SJSA1 (cell line): ENCODE measurements around a stretch of chr5.

GRCh38 chr5:178562544-178562892, 27.7 kb downstream of the COL23A1 start:
- RAMPAGE, long total RNA: no peak

GRCh38 chr5:178591099-178591392, 853 bp upstream of the COL23A1 start:
- RAMPAGE, long total RNA: no peak

- RAMPAGE, long total RNA: no peak
Measured at GRCh38 chr5:178642339-178642610, 15.4 kb upstream of the CLK4 start.

DNA sequence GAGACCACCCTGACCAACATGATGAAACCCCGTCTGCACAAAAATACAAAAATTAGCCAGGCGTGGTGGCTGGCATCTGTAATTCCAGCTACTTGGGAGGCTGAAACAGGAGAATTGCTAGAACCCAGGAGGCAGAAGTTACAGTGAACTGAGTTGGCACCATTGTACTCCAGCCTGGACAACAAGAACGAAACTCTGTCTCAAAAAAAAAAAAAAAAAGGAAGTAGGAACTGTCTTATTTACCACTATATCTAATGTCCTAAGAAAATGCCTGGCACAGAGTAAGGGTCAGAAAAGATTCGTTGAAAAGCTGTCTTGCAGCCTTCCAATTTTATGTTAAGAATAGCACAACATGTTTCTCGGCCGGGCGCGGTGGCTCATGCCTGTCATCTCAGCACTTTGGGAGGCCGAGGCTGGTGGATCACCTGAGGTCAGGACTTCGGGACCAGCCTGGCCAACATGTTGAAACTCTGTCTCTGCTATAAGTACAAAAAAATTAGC, 55.7 kb upstream of the ZNF354B start:
- RAMPAGE, long total RNA: no peak

DNA sequence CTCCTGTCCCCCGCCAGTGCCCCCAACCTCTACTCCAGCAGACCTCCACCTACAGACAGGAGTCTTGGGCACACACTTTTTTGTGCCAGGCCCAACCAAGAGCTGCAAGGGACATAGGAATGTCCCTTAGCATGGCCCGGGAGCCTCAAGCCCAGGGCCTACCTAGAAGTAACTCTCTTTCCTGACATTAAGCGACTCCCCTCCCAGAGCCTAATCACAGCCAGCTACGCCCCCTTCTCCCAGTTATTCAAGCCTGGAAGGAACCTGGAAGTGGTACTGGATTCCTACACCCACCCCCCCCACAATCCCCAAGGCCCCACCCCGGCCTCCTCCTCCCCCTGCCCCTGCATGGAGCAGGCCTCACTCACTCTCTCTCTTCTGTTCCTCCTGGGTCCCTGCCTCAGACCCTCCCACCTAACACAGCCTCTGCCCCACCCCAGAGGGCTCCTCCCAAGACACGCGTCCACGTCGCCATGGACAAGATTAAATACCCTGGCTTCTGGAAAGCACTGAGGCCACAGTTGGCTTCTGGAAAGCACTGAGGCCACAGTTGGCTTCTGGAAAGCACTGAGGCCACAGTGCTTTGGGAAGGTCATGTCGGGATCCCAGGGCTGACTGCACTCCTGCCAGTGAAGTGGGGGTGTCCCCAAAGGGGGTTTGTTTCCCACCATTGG, 30.4 kb downstream of the ADAMTS2 start:
- RAMPAGE, long total RNA: no peak

DNA sequence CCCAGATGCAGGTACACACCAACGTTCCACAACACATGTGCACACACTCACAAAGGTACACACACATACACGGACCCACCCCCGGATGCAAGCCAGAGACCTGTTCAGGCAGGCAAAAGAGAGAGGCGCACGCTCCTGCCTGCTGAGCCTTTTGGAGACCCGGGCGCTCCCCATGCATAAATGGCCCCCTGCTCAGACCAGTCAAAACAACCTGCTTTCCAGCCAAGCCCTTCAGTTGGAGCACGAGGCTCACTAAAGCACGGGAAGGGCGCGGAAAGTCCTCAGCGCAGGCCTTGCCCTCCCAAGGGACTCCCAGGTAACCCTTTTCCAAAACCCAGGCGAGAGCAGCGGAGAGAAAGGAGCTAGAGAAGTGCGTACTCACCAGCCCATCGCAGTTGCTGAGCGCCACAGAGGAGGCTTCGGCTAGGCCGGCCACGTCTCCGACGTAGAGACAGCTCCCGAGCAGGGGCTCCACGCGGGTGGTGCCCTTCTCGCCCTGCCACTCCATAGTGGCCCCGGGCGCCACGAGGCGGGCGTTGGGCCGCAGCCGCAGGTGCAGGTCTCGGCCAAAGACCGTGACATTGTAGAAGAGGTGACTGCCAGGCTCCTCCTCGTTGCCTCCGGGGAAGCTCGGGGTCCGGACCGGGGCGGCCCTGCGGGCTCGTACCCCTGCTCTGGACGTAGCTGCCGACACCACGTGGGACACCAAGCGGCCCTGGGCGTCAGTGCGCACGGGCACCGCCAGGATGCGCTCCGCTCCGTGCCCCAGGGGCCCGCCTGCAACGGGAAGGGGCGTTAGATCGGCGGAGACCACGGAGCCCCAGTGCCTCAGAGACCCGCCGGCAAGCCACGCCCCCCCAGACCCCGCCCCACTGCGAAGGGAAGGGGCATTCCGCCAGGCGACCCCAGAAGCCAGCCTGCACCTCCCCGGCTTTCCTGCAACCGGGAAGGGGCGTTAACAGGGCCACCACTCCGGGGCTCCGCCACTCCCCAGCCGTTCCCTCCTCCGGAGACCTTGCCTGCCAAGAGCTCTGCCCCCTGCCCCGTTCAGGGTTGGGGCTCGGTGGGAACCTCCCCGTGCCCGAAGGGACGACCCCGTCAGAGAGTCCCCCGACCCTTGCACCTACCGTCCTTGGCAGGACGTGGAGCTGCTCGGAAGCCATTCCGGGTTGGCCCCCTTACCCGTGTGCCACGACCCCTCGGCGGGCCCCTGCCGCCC, 1.5 kb downstream of the ADAMTS2 start:
- RAMPAGE, long total RNA: no peak

GRCh38 chr5:179459756-179460204, 90.6 kb upstream of the RUFY1 start:
- RAMPAGE, long total RNA: no peak

DNA sequence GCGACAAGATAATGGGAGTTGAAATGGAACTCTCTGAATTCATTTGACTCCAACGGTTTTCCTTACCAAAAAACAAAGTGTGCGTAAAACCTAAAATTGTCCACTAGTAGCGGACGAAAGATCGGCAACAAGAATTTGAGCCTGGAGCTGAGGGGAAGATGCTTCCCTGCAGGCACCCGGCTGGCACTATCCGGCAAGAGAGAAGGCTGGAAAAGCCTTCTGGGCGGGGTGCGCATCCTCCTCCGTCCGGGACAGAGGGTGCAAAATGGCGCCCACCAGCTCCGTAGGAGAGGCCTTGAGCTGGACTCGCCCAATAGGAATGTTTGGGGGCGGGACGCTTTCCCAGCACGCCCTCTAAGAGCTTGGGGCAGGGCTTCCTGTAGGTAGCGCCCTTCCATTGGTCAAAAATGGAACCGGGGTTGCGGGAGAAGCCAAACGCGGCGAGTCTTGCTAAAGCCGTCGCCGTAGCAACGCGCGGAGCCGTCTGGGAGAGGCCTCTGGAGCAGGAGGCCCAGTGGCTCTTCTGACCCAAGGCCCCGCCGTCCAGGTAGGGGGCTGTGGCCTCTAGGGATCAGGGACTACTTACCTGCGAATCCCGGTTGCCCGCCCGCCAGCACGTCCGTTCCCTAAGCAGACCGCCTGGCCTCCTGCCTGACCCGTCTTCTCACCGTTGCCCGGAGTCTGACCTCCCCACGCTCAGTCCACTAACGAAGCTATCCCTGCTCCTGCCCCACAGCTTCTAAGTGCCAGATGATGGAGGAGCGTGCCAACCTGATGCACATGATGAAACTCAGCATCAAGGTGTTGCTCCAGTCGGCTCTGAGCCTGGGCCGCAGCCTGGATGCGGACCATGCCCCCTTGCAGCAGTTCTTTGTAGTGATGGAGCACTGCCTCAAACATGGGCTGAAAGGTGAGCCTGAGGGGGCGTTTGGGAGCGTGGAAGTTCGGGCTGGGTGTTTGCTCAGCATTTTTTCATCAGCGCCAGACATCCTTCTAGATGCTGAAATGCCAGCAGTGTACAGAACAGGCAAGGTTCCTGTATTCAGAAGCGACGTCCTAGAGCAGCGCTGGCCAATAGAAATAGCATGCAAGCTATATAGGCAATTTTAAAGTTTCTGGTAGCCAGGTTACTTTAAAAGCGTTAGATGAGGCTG, 9.3 kb downstream of the RUFY1 start:
- RAMPAGE, long total RNA: no peak

- RAMPAGE, long total RNA: no peak
Measured at GRCh38 chr5:179613703-179614195, 9.7 kb downstream of the HNRNPH1 start.

DNA sequence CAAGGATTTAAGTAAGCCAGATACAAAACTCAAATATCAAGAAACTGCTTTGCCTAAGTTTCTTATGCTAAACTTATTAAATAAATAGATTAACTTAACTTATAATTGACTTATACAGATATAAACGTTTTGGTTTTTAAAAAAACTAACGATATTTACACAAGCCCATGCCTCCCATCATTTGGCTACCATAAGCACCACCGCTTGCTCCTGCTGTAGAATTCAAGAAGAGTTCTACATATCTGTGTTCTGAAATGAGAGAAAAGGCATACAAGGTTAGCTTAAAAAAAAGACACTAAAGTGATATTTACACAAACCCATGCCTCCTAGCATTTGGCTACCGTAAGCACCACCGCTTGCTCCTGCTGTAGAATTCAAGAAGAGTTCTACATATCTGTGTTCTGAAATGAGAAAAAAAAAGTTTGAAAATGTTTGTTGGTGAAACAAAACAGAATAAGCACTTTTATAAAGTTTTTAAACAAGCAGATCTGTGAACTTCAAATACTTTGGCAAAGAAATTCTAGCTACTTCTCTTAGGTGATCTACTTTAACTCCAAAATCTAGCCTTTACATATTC, 6.7 kb downstream of the HNRNPH1 start:
- RAMPAGE, long total RNA: no peak

DNA sequence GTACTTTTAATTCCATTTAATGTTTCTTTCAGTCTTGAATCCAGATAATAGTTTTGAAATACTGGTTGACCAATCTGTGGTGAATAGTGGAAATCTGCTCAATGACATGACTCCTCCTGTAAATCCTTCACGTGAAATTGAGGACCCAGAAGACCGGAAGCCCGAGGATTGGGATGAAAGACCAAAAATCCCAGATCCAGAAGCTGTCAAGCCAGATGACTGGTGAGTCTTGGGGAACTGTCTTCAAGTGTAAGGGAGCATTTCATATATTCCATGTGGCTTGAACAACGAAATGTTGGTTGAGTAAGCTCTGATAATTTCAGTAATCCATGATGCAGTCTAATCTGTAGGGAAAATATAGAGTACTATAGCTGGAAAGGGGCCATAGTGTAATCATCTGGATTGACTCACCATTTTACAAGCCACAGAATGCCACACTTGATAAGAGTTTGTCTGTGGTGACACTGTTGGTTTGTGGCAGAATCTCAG, 16.5 kb upstream of the MAML1 start:
- RAMPAGE, long total RNA: no peak

DNA sequence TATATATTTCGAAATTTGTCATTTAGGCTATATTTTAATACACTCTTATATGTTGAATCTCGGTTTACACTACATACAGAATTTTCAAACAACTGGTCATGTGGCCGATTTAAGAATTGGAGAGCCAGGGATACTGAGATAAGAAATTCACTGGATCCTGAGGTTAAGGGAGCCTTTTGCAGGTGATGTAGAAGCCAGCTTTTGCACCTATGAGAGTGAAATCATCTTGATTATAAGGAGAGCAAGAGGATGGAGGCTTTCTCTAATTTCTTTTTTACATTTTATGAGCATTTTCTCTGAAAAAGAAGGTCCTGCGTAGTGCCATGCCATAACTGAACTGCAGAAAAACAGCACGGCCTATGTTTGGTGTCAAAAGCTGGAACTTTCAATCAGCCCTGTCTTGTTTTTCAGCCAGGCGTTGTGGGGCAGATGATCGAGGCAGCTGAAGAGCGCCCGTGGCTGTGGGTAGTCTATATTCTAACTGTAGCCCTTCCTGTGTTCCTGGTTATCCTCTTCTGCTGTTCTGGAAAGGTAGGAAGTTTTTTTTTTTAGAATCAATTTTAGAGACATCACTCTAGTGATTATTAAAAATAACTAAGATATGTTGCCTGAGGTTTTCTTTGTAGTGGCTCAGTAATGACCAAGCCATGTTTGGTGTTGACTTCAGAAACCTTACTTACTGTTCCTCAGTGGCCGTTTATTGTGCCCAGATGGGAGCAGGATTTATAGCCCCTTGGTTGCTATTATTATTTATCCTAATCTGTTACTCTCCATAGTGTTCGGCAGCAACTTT, 9.2 kb upstream of the MAML1 start:
- RAMPAGE, long total RNA: no peak

- RAMPAGE, long total RNA: no peak
Measured at GRCh38 chr5:179813043-179813629, 6.5 kb upstream of the MGAT4B start.

DNA sequence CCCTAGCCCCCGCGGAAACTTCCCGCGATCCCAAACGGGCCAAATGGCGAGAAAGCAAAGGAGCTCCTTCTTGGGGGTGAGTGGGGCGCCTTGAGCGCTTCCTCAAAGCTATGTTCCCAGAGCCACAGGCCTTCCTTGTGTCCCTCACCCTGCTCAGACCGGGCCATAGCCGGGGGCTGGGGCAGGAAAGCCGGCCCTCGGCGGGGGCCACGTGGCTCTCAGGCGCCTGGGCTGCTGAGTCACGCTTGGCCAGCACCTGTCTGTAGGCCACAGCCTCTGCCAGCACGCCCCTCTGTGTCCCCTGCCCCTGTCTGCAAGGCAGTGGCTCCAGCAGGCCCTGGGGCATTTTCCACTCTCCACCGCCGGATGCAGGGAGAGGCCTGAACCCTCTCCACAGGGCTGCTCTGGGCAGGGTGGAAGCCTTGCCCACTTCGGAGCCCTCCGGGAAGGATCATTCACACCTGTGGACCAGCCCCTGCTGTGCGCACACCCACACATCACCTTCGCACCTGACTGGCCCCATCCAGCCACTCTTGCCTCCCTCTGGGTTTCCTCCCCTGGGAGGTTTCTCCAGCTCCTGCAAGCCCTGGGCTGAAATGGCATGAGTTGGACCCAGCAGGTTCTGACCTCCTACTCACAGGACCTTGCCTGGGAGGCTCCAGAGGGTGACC, 1.2 kb upstream of the SQSTM1 start:
- RAMPAGE, long total RNA: no peak

DNA sequence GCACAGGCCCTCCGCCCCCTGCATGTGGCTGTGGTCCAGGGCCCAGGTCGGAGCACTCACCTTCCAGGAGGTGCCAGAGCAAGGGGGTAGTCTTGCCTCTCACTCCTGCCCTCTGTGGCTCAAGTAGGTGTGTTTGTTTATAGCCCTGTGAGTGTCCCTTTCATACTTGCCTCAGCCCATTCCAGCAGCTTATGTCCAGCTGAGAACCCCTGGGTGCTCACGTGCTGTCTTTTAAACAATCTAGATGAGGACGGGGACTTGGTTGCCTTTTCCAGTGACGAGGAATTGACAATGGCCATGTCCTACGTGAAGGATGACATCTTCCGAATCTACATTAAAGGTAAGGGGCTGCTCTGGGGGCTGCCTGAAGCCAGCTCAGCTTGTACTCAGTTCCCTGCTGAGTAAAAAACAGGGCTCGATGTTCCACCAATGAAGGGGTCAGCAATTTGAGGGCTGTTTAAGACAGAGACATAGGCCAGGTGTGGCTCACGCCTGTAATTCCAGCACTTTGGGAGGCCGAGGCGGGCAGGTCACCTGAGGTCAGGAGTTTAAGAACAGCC, 2.1 kb downstream of the SQSTM1 start:
- RAMPAGE, long total RNA: no peak

DNA sequence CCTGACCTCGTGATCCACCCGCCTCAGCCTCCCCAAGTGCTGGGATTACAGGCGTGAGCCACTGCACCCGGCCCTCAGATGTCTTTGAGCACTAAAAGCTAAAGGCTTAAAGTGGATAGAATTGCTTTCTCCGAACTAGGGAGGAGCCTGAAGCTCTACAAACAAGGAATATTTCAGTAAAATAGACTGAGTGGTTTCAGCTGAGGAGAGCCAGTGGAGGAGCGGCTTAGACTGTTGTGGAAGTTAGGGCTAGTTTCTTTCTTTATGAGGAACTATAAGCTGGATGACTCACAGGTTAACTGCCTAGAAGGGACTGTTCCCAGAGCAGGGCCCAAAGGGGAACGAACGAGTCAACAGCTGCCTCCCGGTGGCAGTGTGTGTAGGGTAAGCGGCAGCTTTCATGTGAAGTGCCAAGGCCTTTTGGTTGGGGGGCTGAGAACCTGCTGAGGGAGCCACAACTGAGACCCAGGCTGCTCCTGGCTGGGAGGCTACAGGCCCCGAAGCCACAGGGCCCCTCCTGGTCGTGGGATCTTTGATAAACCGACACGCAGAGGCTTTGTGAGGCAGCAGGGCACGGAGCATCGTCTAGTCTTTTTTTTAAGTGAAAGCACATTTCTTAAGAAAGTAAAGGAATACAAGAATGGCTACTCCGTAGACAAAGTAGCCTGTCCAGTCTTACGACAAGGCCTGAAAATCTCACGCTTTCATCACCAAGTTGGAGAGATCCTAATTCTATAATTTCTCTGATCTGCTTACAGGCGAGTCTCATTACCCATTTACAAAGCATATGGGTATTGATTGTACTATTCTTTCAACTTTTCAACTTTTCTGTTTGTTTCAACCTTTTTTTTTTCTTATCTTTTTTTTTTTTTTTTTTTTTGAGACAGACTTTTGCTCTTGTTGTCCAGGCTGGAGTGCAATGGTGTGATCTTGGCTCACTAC, 7.1 kb downstream of the SQSTM1 start:
- RAMPAGE, long total RNA: no peak

GRCh38 chr5:179868797-179870011, 10.6 kb upstream of the MRNIP start:
- RAMPAGE, long total RNA: no peak

DNA sequence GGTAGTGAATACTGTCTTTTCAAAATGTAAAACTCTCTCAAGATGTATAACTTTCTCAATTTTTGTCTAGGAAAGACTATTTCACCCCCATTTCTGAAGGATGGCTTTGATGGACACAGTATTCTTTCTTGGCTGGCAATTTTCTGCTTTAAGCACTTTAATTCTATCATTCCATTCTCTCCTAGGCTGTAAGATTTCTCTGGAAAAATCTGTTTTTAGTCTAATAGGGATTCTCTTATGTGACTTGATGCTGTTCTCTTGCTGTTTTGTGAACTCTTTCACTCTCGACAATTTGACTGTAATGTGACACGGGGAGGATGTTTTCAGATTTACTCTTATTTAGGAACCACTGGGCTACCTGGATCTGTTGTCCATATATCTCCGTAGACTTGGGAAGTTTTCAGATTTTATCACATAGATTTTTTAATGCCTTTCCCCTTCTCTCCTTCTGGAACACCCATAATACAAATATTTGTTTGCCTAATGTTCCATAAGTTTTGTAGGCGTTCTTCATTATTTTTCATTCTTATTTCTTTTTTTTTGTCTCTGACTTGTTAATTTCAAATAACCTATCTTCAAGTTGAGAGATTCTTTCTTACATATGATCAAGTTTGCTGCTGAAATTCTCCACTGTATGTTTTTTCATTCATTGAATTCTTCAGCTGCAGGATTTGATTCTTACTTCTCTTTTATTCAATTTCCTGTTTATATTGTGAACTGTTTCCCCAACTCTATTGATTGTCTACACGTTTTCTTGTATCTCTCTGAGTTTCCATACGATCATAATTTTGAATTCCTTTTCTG, 71.3 kb downstream of the RNF130 start:
- RAMPAGE, long total RNA: no peak

GRCh38 chr5:180069690-180070538, 1.6 kb downstream of the RNF130 start:
- RAMPAGE, long total RNA: no peak

DNA sequence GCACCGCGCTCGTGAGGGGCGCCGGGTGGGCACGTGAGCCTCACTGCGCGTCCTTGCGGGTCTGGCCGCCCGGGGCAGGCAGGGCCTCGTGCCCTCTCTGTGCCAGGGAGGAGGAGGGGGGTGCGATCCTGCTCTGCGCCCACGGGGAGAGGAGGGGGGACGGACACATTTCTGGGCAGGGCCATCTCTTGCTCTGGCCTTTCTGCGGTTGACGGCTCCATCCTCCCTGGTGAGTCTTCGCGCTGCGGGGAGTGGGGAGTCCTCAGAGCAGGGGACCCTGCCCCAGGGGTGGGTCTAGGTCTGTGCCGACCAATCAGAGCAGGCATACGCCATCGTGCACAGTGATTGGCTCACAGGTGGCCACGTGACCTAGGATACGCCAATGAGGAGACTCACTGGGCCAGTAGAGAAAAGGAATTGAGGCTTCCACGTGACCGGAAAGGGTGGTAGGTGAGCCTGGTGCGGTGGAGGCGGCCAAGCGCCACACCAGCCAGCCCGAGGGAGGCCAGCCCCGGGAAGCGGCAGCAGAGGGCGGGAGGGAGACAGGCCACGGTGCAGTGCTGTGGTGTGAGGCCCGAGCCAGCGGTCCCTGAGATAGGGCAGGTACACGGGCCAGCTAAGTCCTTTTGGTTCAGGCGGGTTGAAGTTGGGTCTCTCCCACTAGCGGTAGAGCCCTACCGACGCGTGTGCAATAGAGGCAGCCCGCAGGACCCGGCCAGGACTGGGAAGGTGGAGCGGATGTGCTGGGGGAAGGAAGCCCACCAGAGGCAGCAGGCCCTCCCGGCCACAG, 65.2 kb upstream of the RNF130 start:
- RAMPAGE, long total RNA: no peak